Measurements from ENCODE around the genes STAB1 and SFMBT1.

DNA sequence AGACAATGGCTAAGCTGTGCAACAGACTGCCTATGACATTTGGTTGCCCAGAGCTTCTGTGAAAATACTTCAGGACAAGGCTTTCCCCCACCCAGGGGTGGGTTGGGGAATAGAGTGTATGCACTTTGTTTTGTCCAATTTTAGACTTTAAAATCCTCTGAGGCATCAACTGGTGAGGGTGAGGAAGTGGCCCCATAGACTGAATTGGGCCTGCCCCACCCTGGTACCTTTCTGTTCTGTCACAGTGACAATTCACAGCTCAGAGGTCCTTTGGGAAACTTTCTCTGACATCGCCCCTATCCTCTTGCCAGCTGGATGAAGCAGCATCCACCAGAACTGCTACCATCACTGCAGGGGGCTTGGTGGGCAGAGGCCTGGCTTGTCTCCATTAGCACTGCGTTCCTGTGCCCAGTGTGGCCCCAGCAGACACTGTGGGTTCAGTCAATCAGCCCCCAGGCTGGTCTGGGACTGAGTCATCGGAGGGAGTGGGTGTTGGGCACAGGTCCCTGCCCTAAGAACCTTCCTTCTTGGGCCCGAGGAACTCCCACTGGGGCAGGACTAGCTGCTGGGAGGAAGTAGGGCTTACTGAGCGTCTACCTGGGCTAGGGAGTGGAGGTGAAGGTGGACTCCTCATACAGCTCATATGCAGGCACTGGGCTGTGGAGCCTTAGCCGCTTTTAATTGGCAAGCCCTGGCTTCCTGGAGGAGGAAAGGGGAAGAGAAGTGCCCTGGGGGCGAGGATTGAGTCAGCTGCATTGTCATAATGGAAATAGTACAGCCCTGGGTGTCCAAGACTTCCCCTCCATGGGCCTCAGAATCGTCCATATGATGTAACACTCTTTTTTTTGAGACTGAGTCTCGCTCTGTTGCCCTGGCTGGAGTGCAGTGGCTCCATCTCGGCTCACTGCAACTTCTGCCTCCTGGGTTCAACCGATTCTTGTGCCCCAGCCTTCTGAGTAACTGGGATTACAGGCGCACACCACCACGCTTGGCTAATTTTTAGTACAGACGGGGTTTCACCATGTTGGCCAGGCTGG, 1.5 kb upstream of the PPM1M start:
- RRBS = no CpG with 5 or more reads among the region's 14 CpGs

DNA sequence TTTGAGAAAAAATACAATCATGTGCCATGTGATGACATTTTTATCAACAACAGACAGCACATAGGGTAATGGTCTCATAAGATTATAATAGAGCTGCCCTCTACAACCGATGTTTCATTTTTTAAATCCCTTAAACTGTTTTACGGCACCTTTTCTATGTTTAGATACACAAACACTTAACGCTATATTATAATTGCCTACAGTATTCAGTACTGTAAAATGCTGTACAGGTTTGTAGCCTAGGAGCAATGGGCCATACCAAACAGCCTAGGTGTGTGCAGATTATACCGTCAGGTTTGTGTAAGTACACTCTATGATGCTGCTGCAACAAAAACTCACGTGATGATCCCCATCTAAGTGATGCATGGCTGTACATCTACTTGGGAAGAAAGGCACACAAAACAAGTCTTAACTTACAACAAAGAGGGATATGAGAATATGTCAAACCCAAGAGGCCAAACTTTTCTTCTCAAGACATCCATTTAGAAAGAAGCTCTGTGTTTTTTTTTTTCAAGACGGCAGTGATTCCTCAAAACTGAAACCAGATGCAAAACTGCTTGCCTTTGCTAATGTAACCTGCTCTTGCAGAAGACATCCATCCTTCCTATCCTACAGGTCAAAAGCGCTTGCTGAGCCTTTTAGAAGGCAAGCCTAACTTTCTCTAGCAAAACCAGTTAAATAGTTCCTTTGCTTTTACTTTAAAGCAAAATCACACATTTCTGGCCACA, 7.2 kb downstream of the WDR82 start:
- RRBS = no CpG with 5 or more reads among the region's 7 CpGs

DNA sequence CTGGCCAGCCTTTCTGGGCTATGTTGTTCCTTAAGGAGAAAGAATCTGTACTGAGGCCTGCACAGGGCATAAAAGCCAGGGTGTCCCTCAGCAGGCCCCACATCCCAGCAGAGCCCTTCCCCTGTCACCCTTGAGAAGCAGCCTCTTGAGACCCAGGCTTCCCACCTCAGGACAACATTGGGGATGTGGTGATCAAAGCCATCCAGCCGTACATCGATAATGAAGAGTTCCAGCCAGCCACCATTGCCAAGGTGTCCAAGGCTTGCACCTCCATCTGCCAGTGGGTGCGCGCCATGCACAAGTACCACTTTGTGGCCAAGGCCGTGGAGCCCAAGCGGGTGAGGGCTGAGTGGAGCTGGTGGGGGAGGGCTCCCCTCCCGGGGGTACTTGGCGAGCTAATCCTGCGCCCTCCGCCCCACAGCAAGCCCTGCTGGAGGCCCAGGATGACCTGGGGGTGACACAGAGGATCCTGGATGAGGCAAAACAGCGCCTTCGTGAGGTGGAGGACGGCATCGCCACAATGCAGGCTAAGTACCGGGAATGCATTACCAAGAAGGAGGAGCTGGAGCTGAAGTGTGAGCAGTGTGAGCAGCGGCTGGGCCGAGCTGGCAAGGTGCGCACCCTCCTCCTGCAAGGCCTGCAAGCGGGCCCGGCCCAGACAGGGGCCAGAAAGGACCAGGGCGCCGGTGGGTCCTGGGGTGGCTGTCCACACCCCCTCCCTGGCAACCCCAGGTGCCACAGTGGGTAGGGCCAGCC, 21.6 kb downstream of the BAP1 start:
- RRBS = no CpG with 5 or more reads among the region's 22 CpGs

GRCh38 chr3:52449874-52450462, 3.9 kb downstream of the TNNC1 start:
- RRBS = no CpG with 5 or more reads among the region's 13 CpGs

DNA sequence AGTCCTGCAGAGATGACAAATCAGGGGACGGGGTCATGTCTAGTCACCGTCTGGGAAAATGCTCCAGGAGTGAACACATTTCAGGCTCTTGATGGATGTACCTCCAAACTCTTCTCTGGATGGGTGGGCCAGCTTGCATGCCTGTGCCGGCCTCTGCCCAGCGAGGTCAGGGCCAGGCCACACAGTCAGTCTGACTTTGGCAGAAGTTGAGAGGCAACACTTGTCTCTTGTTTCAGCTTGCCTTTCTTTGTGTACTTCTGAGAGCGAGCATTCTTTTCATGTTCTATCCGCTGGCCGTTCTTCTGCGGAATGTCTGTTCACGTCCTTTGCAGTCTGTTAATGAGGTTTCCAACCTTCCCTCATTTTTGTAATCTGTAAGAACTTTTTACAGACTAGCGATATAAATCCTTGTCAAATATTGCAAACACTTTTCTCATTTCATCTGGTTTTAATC, 11.4 kb upstream of the STAB1 start:
- RRBS = no CpG with 5 or more reads among the region's 10 CpGs

GRCh38 chr3:52494730-52495741, at the start of gene STAB1:
TSS of gene STAB1 (plus strand) at chr3:52495338.
- RRBS = 33% methylated on average over 2 of the region's 37 CpGs

GRCh38 chr3:52532393-52533054, 1.1 kb downstream of the NT5DC2 start:
- RRBS = 0% methylated on average over 2 of the region's 17 CpGs

GRCh38 chr3:52545775-52546289, 9.4 kb downstream of the UQCC5 start:
- RRBS = no CpG with 5 or more reads among the region's 3 CpGs

DNA sequence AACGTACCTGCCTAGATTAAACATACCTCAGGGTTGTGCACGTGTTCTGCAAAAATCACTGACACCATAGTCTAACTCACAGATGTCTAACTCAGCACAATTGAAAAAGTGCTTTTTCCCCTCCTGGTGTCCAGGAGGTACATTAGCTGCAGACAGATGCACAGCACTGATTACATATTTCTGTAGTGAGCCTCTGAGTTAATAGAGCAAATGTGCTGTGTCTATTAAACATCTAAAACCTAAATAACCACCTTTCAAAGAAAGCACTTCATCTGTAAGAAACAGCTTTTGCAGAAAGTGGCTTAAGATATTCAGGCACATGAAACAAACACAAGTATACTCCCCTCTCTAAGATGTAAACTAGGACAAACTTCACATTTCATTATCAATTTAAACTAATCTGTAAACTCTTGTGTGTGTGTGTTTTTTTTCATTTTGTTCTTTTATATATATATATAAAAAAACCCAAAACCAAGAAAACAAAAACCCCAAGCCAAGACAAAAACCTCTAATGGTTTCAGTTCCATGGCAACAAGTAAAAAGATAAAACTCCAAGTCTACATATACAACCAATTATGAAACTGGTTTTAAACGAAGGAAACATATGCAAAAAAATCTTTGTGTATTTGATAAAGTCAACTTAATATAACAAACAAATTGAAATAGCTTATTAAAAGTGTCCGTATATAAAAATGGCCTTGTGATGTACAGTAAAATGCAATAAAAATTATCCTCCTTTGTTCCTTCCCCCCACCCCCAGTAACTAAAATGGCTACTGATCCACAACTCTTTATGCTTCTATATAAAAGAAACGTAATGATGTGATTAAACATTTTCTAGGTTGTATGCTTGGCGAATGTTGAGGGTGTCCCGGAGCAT, 11.1 kb downstream of the UQCC5 start:
- RRBS = no CpG with 5 or more reads among the region's 7 CpGs

DNA sequence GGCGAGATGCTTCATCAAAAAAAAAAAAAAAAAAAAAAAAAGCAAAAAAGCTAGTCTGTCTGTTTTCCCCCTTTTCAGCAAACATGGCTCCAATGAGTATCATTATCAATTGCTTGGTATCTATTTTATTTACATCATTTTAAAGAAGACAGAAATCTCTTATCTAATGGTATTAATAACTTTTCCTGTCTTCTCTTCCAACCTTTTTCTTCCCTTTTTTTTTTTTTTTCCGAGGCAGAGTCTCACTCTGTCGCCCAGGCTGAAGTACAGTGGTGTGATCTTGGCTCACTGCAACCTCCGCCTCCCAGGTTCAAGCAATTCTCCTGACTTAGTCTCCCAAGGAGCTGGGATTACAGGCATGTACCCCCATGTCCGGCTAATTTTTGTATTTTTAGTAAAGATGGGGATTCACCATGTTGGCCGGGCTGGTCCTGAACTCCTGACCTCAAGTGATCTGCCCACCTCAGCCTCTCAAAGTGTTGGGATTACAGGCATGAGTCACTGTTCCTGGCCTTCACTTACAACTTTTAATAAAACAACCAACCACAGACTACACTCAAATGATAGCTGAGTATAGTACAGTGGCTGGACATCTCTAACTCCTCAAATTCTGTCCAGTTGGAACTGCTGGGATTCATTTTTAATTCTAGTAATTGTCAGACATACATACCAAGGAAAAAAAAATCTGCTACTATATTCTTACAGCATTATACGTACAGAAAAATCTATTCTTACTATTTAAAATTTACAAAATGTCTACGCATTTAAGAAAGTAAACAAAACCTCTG, 71.3 kb upstream of the GNL3 start:
- RRBS = no CpG with 5 or more reads among the region's 8 CpGs

DNA sequence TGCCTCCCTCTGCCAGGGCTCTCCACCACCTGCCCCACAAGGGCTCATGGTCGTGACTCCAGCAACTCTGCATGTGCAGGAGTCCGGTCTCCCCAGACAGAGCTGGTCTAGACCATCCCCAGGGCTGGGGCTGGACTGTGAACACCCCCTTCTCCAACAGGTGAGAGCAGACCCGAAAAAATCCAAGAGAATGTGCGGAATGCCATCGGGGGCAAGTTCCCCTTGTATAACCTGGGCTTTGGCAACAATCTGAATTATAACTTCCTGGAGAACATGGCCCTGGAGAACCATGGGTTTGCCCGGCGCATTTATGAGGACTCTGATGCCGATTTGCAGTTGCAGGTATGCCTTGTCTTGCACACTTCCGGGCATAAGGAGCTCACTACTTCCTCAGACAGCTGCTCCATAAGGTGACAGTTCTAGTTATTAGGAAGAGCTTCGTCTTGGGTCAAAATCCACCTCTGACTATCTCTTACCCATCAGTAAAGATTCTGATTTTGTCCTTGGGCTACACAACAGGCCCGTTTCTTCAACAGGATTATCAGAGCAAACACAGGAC, 6.3 kb downstream of the ITIH3 start:
- RRBS = 79% methylated on average over 3 of the region's 11 CpGs

- RRBS = no CpG with 5 or more reads among the region's 11 CpGs
Measured at GRCh38 chr3:52835383-52836477, 911 bp upstream of the MUSTN1 start.

DNA sequence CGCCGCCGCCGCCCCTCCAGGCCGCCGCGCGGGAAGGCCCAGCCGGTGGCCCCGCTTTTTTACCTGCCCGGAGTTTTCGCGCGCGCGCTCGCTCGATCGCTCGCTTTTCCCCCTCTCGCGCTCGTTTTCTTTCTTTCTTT, 250 bp downstream of the SFMBT1 start:
- RRBS = 1% methylated on average over 9 of the region's 23 CpGs

- RRBS = under 1% methylated on average over 10 of the region's 47 CpGs
Measured at GRCh38 chr3:53045893-53046193, at the start of gene SFMBT1. TSS of gene SFMBT1 (minus strand) at chr3:53046073.

DNA sequence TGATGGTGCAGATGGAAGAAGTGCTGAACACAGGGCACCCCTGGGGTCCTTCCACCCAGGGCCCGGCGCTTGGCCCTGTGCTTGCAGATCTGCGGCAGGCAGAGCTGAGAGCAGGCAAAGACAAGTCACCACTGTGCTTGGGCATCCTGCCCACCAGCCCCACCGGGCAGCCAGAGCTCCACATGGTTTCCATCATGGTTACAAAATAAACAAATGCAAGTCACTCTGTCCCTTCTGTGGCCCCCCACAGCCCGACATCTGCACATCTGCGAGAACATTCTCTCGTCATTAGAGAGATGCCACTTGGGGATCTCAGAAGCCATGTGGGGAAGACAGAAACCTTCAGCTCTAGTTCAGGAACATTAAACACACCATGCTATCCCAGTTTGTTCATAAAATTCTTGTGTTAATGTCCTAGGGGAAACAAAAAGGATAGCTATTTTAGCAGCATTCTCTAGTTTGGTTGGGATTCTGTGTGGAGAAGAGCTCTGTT, 37.7 kb upstream of the SFMBT1 start:
- RRBS = no CpG with 5 or more reads among the region's 7 CpGs

GRCh38 chr3:53140821-53141357, 10.7 kb upstream of the RFT1 start:
- RRBS = no CpG with 5 or more reads among the region's 3 CpGs

DNA sequence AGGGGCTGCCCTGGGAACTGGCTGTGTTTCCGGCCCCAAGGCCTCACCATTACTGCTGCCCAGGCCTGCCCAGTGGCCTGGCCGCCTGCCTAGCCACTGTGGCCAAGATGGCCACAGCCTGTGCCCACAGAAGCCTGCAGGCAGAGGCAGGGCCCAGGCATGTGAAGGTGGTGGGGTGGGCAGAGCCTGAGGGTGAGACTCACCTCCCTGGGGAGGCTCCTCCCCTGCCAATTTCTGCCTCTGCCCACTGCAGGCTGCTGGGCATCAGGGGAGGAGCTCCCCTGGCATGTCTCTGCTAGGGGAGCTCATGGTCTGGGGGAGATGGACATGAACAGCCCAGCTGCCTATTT, 6.0 kb upstream of the PRKCD start:
- RRBS = no CpG with 5 or more reads among the region's 2 CpGs

DNA sequence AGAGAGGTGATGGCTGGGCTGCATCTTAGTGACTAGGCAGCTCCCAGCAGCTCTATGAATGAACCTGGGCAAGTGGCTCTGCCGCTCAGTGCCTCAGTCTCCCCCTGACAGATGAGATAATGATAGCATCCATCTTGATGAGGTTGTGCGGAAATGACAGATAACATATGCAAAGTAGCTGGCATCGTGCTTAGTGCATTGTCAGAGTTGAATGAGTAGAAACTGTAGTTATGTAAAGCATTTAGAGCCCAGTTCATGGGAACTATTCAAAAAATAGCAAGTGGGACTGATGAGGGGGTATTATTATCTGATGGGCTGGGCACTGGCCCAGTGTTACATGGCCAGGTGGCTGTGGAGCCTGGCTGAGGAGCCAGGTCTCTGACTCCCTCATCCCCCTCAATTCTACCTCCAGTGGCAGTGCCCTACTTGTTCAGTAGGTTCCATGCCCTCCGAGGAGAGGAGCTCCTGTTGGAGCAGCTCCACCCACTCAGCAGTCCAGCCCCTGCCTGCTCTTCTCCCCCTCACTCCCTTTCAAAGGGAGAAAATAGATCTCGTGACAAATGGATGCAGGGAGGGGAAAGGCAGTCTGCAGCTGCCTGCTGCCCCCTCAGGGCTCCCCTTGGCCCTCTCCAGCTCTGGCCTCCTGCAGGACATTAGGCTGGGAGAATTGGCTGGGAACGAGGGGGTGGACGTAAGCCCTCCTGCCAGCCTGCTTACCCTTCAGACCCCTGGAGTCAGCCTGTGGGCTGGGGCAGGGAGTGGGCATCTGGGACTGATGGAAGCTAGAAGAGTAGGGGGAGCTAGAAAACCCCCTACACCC, 6.7 kb downstream of the PRKCD start:
- RRBS = no CpG with 5 or more reads among the region's 7 CpGs

GRCh38 chr3:53186348-53187067, 25.5 kb downstream of the PRKCD start:
- RRBS = no CpG with 5 or more reads among the region's 16 CpGs

- RRBS = no CpG with 5 or more reads among the region's 3 CpGs
Measured at GRCh38 chr3:53192609-53192959, 31.6 kb downstream of the PRKCD start.